Occipital lobe (tissue), 2 donors: ENCODE data around the gene ZNF717.

GRCh38 chr3:72753459-72753779 lies 94.8 kb downstream of the SHQ1 start:
- RAMPAGE, long total RNA, result no peak

DNA sequence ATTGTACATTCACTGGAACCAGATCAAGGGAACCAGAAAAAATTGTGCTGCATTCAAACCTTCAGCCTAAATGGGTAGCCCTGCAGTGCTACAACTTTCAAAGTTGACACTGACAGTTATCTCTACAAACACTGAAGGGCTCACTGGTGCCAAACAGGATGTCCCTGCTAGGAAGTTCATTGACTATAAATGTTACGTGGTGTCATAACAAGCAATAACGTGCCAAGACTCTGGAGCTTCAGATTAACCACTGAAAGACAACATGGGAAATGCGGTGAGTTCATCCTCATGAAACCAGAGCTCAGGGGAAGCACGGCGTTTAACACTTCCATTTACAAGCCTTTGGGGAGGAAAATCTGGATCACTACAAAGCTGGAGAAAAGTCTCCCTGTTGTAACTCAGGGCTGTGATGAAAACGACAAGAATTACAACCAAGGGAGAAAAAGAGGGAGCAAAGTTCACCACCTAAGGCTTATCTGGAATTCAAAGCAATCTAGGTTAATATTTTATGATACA lies 27.1 kb downstream of the SHQ1 start:
- RAMPAGE, long total RNA, result no peak

DNA sequence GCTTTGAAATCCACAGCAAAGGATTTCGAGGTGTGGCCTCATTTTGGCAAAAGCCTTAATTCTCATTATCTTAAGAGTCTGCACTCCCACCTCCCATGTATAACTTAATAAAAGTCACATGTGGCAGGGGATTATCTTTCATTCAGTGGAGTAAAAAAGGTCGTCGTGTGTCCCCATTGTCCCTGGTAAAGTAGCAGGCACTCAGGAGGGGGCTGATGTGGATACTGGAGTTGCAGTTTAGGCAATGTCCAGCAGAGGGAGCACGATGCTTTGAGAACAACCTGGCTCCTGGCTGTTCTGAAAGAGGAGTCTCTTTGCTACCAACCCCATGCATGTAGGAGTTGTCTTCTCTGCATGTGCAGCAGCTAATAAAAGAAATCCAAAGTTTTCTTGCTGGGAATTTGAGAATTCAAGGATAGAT lies 39.6 kb downstream of the EBLN2 start:
- RAMPAGE, long total RNA, result no peak

- RAMPAGE, long total RNA, result no peak
Measured at GRCh38 chr3:73384399-73385014, 240.2 kb downstream of the PDZRN3 start.

DNA sequence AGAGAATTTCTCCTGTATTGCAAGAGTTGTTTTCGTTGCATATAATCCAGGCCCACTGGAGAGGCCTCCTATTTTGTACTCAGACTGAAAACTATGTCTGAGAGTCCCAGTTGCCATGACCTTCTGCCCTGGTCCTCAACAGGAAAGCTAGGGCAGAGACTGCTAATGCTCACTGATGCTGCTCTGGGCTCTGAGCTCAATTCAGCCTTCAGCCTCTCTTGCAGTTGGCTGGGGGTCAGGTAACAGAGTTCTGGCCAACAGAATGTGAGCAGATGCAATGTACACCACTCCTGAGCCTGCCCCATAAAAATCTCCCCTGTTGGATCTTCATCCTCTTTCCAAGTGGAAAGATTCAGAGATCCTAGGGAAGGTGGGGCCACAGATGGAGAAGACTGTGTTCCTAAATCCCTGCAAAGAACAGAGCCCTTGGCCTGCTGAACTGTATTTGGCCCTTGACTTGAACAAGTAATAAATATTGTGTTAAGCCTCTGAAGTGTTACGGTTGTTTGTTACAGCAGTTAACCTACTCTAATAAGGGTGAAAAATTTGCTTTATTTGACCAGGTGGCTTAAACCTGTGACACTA lies 87.8 kb downstream of the PDZRN3 start:
- RAMPAGE, long total RNA, result no peak

GRCh38 chr3:73563798-73564524 lies 60.8 kb downstream of the PDZRN3 start:
- RAMPAGE, long total RNA, result no peak

GRCh38 chr3:73572320-73572909 lies 52.3 kb downstream of the PDZRN3 start:
- RAMPAGE, long total RNA, result no peak

- RAMPAGE, long total RNA, result no peak
Measured at GRCh38 chr3:73618384-73618987, 6.3 kb downstream of the PDZRN3 start.

GRCh38 chr3:73718136-73718823 lies 93.5 kb upstream of the PDZRN3 start:
- RAMPAGE, long total RNA, result no peak

DNA sequence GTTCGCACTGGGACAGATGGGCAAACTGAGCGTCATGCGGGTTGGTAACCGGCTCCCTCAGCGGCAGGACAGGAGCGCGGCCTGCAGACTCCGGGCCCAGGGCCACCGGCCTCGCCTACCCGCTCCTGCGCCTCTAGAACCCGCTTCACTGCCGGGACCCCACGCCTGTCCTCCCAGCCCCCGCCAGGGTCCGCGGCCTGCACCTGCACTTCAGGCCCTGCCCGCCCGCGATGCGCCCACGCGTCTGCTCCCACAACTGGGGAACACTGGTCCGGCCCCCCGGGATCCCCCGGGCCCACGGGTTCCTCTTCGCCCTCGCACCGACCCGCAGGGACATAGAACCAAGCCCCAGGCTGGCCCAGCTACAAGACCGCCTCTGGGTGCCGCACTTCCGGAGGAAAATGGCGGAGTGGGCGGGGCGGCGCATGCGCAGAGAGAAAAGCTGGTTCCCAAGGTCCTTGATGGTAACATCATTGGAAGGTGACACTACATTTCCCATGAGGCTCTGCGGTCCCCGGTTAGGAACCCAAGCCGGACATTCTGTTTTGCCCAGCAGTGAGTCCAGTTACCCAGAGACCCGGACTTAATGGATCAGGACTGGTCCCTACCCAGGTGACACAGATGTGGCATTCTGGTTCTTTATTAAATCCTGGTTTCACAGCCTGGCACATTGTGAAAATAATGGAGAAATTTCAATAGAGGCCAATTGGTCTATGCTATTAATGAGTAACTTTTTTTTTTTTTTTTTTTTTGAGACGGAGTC lies at the start of gene ZNF717:
ZNF717 (minus strand) TSS at position 369 of the 763 bp plus-strand sequence.
- RAMPAGE, long total RNA, result no peak

- RAMPAGE, long total RNA, result no peak
Measured at GRCh38 chr3:78378626-78378948, 1338.7 kb downstream of the ROBO2 start.

DNA sequence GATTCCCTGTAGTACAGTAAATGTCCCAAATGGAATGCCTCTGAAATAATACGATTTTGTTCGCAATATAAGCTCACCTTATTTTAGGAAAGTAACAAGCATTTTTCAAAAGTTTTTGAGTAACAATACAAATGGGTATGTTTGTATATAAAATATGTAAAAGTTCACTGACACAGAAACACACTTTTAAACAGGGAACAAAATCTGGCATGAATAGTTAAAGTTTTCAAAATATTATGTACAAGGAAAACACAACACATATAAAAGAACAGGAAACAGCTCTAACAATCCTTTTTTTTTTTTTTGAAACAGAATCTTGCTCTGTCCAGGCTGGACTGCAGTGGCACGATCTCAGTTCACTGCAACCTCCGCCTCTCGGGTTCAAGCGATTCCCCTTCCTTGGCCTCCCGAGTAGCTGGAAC lies 846.3 kb downstream of the ROBO1 start:
- RAMPAGE, long total RNA, result no peak

- RAMPAGE, long total RNA, result no peak
Measured at GRCh38 chr3:81758381-81758645, 3.1 kb downstream of the GBE1 start.

DNA sequence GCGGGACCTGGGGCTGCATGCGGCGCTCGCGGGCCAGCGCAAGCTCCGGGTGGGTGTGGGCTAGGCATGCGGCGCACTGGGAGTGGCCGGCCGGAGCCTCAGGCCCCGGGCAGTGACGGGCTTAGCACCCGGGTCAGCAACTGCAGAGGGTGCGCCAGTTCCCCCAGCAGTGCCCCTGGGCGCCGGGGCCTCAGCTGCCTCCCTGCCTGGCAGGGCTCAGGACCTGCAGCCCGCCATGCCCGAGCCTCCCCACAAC lies 98.9 kb upstream of the POU1F1 start:
- RAMPAGE, long total RNA, result no peak

- RAMPAGE, long total RNA, result no peak
Measured at GRCh38 chr3:93941539-93942365, 31.9 kb downstream of the PROS1 start.

- RAMPAGE, long total RNA, result no peak
Measured at GRCh38 chr3:94070163-94070487, 7.3 kb downstream of the NSUN3 start.

- RAMPAGE, long total RNA, result no peak
Measured at GRCh38 chr3:95120853-95121344, 1058.0 kb downstream of the NSUN3 start.

- RAMPAGE, long total RNA, result no peak
Measured at GRCh38 chr3:97874303-97875066, 52.7 kb downstream of the CRYBG3 start.

GRCh38 chr3:97932331-97932784 lies 39.9 kb downstream of the RIOX2 start:
- RAMPAGE, long total RNA, result no peak

GRCh38 chr3:97935699-97936022 lies 36.6 kb downstream of the RIOX2 start:
- RAMPAGE, long total RNA, result no peak